Airway epithelial cell (primary cell): ENCODE measurements around a stretch of chr2.

DNA sequence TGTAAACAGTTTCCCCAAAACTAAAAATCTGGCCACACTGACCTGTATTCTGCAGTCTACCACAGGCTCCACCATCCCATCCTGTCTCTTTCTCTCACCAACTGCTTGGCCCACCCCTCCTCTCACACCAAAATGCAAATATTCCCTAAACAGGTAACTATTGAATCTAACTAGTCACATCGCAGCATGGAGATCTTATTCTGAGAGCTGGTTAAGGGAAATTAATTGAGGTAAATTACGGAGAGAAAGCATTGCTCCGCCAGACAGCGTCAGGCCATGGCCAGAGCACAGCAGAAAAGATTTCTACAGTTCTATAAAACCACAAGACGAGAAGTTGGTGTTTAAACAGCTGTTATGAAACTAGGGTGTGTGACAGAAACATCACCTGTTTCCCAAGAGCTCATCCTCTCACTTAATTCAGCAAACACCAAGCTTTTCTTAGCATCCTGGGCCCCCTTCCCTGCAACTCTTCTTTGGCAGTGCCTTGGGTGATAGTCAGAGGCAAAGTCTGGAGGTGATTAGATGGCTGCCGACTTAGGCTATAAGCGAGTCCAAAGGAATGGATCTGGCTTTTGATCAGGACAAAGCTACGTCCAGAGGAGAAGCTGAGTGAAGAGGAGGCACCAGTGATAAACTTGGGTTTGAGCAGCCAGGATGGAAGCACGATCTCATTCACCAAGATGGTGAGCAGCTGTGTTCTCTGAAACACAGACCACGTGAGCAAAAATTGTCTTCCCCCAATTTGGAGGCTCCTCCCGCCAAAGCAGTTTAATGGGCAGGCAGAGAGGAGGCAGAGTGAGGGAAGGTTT, 57.6 kb downstream of the PKDCC start:
- RAMPAGE, long total RNA: no peak

- RAMPAGE, long total RNA: no peak
Observed at GRCh38 chr2:42116943-42117370, 52.2 kb upstream of the EML4 start.

- RAMPAGE, long total RNA: no peak
Observed at GRCh38 chr2:42128035-42128405, 41.1 kb upstream of the EML4 start.

- RAMPAGE, long total RNA: no peak
Observed at GRCh38 chr2:42141167-42141598, 28.0 kb upstream of the EML4 start.

GRCh38 chr2:42141599-42142778, 27.2 kb upstream of the EML4 start:
- RAMPAGE, long total RNA: no peak

DNA sequence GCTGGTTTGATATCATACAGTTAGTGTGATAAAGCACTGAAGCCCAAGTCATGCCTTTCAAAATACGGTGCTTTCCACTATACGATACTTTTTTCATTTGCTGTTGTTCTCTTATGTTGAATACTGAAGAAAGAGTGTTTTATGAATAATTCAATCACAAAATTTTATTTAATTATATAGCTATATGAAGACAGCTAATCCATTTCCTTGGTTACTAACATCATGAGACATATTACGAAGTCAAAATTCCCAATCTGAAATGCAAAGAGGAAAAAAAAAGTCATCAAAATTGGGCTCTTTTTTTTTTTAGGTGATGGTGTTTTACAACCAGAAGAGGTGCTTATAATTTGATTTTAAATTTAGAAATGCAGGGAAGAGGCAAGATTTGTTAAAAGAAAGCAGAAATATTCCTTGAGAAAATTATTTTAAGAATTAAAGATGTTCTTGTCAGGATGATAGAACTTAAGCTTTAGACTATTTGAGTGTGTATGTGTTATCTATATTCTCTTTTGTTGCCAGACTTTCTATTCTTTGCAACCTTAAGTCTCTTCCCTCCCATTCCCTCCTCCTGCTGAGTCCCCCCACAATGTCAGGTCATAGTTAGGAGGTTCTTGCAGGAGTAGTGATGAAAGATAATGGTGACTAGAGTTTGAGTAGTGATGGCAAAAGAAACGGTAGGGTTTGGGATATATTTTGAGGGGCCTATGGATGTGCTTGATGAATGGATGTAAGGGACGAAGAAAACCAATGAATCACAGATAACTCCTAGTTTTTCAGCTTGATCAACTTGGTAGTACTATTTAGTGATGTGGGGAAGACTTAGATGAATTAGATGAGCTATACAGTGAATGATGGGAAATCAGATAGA, 20.8 kb downstream of the EML4 start:
- RAMPAGE, long total RNA: no peak

- RAMPAGE, long total RNA: no peak
Observed at GRCh38 chr2:42191227-42191790, 22.2 kb downstream of the EML4 start.

DNA sequence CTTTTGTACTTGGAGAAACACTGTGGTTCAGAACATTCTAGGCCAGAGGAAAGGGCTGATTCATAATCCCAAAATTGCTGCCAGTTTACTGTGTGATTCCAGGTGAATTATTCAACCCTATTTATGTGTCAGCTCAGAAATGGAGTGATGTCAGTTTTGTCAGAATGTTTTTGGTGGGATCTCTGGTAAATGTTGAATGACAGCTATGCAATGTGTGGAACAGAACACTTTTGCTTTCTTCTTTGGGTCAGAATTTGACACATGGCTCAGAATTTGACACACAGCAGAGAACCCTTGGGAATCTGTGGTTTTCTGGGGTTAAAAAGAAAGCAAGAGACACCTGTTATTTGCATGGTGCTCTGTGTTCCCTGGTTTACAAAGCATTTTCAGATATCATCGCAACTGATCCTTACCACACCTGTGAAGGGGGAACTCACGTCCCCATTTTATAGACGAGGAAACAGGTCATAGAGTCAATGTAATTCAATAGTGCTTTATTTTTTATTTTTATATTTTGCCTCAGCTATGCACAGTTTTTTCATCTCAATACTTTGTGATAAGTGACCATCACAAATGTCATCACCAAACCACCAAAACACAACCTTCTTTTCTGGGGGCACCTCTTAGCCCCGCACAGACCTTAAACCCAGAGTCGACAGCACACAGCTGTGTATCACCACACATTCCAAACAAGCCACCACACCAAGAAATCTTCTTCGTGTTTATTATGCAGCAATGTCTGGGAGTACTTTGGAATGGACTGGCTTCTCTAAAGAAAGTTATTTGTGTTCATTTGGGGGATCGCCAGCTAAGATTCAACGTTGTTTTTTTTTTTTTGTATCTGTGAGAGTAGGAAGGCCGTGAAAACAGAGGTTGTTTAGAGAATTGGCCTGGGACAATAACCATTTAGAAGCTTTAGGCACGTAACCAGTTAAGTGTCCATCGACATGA, 1.3 kb upstream of the MTA3 start:
- RAMPAGE, long total RNA: no peak

DNA sequence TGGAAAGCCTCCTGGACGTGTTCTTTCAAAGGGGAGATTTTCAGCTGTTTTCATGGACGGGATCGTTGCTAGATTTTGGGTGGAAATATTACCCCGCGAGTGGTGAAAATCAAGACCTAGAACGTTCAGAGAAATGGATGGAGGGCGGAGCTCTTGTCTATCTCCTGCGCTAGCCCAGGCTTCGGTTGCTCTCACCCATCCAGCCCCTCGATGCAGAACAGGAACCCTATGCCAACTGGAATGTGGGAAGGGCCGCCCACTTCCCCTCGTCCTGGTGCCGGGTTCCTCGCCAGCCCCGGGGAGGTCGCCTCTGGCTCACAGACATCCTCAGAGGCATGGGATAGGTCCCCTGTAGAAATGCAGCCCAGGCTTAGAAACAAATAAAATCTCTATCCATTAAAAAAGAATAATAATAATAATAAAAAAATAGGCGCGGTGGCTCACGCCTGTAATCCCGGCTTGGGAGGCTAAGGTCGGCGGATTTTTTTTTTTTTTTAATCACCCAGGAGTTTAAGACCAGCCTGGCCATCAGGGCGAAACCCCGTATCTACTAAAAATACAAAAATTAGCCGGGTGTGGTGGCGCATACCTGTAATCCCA, 19.2 kb upstream of the HAAO start:
- RAMPAGE, long total RNA: no peak

DNA sequence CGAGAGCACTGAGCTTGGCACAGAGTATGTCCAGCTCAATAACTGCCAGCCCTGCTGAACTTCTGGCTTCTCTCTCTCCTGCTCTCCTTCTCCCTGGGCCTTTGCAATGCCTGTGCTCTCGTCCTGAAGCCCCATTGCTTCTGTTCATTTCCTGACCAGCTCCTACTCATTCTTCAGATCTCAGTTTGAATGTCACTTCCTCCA, 113.7 kb upstream of the HAAO start:
- RAMPAGE, long total RNA: no peak

- RAMPAGE, long total RNA: no peak
Observed at GRCh38 chr2:42922632-42923539, 130.5 kb upstream of the HAAO start.

DNA sequence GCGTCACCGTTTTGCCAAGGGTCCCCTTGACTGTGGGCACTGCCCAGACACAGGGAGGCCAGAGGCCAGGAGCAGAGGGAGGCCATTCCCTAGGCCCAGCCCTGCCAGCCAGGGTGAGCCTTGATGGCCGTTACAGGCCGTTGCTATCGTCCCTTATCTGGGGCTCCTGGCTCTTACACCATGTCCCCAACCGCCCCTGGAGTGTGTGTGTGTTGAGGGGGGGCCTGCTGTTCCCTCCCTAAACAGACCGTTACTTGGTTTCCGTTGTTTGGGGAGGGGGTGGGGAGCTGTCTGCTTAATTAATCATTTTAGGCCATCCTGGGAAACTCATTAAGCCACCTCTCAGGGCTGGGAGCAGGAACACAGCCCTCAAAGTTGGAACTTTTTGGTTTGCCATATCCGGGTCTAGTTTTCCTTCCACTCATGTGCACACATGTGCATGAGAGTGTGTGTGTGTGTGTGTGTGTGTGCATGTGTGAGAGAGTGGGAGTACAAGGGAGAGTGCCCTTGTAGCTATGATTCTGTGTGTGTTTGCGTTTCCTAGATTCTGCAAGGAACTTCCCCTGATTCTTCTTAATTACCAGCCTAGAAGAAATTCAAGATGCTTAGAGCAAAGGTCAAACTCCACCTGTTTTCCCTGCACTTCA, 135.2 kb upstream of the HAAO start:
- RAMPAGE, long total RNA: no peak

DNA sequence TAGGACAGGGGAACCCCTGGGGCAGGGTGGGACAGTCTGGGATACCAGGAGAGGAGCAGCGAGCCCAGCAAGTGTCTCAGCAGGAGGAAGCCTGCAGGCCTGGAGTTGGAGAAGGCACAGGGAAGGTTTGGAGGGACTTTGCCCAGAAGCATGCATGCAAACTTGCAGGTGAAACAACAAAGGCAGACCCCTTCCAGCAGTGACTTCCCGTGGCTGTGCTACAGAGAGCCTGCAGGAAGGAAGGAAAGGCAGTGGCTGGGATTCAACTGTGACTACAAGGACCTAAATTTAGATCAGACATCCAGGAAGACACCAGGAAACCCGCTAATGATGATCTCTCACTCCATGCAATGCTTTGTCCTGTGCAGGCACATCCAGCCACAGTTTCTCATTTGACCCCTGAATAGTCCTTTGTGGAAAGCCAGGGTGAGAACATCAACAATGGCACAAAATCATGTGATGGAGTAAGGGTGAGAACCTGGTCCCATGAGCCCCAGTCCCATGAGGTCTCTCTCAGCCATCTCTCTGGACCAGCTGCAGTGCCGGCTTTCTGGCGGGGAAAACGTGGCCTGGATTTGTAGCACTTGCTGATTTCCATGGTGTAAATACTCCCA, 158.8 kb upstream of the HAAO start:
- RAMPAGE, long total RNA: no peak

GRCh38 chr2:43039112-43039841, 187.1 kb downstream of the ZFP36L2 start:
- RAMPAGE, long total RNA: no peak

- RAMPAGE, long total RNA: no peak
Observed at GRCh38 chr2:43042085-43042411, 184.4 kb downstream of the ZFP36L2 start.

DNA sequence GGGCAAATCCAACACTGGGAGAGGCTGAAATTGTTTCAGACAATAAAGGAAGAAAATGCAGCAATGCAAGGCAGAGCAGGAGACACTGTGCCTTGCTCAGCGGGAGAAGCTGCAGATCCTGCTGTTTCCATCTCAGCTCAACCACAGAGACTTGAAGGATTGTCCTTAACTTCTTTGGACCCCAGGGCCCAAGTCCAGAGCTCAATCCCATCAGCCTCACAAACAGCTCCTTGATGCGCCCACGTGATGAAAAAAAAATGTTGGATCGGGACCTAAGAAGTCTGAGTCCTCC, 175.7 kb downstream of the ZFP36L2 start:
- RAMPAGE, long total RNA: no peak

GRCh38 chr2:43059102-43059493, 167.3 kb downstream of the ZFP36L2 start:
- RAMPAGE, long total RNA: no peak

DNA sequence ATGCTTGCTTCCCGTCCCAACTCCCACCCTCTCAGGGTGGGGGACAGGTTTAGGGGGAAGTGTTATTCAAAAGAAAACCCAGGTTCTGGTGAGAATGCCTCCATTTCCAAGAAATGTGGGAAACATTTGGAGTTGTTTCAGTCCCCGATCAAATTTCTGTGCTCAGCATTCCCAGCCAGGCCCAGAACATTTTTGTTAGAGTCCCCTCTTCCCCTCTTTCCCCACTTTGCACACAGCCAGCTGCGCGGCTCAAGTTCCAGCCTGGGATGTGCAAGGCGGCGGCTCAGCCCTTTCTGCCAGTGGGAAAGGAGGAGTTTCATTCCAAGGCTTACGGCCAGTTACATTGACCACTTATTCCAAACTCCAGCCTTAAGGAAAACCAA, 154.8 kb downstream of the ZFP36L2 start:
- RAMPAGE, long total RNA: no peak

DNA sequence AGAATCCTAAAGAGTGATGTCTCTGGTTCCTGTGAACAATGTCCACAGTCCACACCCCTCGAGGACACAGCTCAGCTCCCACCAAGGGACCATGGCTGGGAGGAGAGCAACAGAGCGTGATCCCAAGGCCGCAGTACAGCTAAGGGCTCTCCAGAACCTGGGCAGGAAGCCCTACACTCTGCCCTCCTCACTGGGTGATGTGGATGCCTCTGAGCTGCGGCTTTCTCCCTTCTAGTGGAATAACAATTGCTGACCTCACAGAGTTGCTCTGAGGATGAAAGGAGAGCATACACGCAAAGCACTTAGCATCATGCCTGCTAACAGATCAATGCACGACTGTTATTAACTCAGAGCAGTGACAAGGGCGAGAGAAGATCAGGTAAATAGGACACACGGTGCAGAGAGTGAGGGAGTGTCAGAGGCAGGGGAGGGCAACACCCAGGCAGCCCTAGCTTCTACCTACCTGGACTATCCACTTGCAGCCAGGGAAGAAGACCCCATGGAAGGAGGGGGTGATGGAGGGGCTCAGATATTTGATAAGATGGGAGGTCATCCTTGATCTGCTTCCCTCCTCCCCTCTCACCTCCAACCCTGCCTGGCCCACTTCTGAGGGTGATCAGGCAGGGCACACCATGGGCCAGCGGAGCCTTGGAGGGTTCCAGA, 74.1 kb downstream of the ZFP36L2 start:
- RAMPAGE, long total RNA: no peak

DNA sequence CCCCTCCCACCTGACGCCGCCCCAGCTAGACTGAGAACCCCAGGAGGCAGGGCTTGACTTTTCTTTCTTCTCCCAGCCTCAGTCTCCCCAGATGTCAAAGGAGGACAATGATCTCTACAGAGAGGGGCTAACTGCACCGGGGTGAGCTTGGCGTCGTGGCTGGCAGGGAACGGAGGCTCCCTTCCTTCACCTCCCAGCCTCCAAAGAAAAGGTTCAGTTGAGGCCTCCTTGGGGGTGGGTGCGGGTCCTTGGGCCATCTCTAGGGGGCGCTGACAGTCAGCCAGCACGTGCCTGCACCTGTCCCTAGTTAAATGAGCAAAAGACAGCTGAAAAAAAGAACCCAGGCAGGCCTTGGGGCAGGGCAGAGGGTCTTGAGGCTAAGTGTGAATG, 56.5 kb downstream of the ZFP36L2 start:
- RAMPAGE, long total RNA: no peak